AG04450 (cell line): Measurements from ENCODE around the genes B3GALT4 and LEMD2.

- CAGE, long polyA plus RNA: no peak
- RRBS: 0% methylated on average over 1 of the region's 20 CpGs
These were observed 443 bp downstream of the RPS18 start for GRCh38 chr6:33272201-33272835.

DNA sequence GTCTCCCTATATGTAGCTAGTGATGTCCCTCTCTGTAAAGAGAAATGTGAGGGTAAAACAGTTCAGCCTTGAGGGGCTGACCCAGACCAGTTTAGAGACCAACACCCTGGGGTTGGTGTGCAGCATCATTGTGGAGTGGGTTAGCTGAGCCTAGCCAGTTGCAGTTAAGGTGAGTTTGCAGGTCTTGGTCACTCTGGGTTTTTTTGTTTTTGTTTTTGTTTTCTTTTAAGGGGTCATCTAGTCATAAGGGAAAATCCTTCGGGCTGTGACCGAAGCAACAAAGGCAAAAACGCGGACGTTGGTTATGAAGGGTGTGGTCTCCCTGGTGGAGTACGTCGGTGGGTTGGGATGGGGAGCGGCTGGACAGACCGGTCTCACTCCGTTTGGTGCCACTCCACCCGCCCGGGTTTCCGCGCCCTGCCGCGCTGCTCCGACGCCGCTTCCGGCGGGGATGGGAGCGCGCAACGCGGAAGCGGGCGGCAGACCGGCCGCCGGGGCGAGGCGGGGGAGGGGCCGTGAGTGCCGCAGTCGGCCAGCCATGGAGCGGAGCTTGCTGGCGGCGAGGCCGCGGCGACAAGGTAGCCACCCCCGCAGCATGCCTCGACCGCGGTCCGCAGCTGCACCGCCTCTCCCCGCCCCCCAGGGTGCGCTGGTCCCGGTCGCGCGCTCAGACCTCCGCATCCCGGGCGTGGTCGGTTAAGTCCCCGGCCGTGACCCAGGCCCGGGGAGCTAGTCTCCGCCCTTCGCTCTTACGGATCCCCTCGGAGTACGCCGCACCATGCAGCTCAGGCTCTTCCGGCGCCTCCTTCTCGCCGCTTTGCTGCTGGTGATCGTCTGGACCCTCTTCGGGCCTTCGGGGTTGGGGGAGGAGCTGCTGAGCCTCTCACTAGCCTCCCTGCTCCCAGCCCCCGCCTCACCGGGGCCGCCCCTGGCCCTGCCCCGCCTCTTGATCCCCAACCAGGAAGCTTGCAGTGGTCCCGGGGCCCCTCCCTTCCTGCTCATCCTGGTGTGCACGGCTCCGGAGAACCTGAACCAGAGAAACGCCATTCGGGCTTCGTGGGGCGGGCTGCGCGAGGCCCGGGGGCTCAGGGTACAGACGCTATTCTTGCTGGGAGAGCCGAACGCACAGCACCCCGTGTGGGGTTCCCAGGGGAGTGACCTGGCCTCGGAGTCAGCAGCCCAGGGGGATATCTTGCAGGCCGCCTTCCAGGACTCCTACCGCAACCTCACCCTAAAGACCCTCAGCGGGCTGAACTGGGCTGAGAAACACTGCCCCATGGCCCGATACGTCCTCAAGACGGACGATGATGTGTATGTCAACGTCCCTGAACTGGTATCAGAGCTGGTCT is at the start of gene B3GALT4:
B3GALT4 (plus strand) TSS at position 482 of the 1,349 bp plus-strand sequence.
- CAGE, long polyA plus RNA: no peak
- RRBS: 20% methylated on average over 37 of the region's 100 CpGs

- CAGE, long polyA plus RNA: no peak
- RRBS: no CpG with 5 or more reads among the region's 16 CpGs
These were observed 1.7 kb downstream of the TAPBP start for GRCh38 chr6:33312095-33312693.

- CAGE, long polyA plus RNA: no peak
- RRBS: no CpG with 5 or more reads among the region's 17 CpGs
These were observed 1.2 kb downstream of the TAPBP start for GRCh38 chr6:33312694-33313128.

GRCh38 chr6:33314841-33315546 is 1.1 kb upstream of the TAPBP start:
- CAGE, long polyA plus RNA: no peak
- RRBS: 45% methylated on average over 12 of the region's 43 CpGs

DNA sequence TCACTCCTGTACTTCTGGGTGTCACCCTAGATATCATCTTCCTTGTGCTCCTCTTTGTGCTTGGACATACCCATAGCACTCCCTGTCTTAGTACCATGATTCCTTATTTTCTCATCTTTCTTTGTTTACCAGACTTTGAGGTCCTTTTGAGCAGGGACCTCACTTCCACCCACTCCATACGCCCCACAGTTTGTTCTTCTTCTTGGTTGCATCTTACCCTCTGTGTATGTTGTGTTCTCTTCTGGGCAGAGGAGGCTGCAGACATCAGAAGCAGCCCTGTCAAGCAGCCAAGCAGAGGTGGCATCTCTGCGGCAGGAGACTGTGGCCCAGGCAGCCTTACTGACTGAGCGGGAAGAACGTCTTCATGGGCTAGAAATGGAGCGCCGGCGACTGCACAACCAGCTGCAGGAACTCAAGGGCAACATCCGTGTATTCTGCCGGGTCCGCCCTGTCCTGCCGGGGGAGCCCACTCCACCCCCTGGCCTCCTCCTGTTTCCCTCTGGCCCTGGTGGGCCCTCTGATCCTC is 6.1 kb upstream of the PHF1 start:
- CAGE, long polyA plus RNA: no peak
- RRBS: 82% methylated on average over 5 of the region's 11 CpGs

DNA sequence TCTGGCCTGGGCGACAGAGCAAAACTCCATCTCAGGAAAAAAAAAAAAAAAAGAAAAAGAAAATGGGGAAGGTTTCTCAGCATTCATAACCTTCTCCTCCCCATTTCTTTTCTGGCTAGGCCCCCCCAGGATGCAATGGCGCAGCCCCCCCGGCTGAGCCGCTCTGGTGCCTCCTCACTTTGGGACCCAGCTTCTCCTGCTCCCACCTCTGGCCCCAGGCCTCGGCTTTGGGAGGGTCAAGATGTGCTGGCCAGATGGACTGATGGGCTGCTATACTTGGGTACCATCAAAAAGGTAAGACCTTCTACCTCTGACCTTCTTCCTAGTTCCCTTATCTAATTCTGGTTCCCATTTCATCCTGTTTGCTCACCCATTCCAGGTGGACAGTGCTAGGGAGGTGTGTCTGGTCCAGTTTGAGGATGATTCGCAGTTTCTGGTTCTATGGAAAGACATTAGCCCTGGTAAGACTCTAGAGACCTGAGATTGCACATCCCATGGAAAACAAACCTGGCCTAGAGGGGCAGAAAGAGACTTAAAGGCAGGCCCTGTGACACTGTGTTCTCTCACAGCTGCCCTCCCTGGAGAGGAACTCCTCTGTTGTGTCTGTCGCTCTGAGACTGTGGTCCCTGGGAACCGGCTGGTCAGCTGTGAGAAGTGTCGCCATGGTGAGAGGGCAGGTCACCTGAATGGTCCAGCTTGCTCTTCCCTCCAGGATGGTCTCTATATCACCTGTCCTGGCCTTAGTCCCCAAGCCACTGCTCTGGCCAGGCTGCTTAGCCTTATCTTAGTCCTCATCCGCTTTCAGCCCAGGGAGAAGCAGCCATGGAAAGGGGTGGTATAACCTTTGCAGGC is 1.5 kb downstream of the PHF1 start:
- CAGE, long polyA plus RNA: no peak
- RRBS: no CpG with 5 or more reads among the region's 10 CpGs

DNA sequence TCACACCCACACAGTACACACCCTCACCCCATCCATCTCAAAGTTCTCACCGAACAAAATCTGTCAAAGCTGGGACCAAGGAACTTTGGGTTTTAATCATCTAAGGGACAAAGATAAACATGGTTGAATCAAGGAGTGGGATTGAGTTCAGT is 1.2 kb downstream of the CUTA start:
- CAGE, long polyA plus RNA: no peak
- RRBS: no CpG with 5 or more reads among the region's 1 CpG

GRCh38 chr6:33610591-33612023 is 10.0 kb upstream of the ITPR3 start:
- CAGE, long polyA plus RNA: no peak
- RRBS: no CpG with 5 or more reads among the region's 26 CpGs

GRCh38 chr6:33613551-33614304 is 7.4 kb upstream of the ITPR3 start:
- CAGE, long polyA plus RNA: no peak
- RRBS: no CpG with 5 or more reads among the region's 12 CpGs

DNA sequence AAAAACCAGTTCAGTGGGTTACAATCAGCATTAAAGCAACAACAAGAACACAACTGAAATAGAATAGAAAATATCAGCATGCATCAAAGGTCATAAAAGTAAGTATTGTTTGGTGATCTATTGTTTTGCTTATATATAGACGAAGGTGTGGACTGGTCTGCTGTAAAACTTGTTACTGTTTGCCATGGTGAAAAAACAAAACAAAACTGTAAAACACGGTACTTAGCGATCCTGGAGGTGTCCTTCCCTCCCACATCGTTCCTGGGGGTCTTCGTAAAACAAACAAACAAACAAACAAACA is 1.3 kb upstream of the ITPR3 start:
- CAGE, long polyA plus RNA: no peak
- RRBS: no CpG with 5 or more reads among the region's 5 CpGs

GRCh38 chr6:33655558-33656015 is 34.5 kb downstream of the ITPR3 start:
- CAGE, long polyA plus RNA: no peak
- RRBS: no CpG with 5 or more reads among the region's 10 CpGs

- CAGE, long polyA plus RNA: no peak
- RRBS: 81% methylated on average over 6 of the region's 26 CpGs
These were observed 37.6 kb downstream of the ITPR3 start for GRCh38 chr6:33658460-33659289.

DNA sequence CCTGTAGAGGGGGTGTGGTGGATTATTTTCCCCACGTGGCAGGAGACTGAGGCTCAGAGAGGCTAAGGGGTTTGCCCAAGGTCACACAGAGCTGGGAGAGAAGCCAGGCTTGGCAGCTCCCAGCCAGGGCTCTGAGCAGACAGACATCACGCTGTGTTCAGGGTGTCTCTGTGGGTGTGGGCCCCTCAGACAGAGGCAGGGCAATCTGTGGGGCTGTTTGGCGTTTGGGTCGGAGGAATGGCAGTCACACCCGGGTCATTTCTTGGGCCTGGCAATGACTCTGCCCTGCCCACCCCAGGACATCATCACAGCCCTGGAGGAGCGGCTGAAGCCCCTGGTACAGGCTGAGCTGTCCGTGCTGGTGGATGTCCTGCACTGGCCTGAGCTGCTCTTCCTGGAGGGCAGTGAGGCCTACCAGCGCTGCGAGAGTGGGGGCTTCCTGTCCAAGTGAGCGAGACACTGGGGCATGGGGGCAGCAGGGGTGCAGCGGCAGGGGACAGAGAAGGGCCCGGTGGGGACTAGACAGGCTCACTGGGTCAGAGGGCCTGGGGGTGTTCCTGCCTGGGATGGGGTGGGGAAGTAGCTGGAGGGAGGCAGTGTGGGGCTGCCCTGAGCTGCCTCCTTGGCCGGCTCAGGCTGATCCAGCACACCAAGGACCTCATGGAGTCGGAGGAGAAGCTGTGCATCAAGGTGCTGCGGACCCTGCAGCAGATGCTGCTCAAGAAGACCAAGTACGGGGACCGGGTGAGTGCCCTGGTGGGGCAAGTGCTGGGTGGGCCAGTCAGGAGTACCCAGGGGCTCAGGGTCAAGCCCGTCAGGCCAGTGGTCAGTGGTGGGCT is 27.6 kb downstream of the UQCC2 start:
- CAGE, long polyA plus RNA: no peak
- RRBS: no CpG with 5 or more reads among the region's 18 CpGs

DNA sequence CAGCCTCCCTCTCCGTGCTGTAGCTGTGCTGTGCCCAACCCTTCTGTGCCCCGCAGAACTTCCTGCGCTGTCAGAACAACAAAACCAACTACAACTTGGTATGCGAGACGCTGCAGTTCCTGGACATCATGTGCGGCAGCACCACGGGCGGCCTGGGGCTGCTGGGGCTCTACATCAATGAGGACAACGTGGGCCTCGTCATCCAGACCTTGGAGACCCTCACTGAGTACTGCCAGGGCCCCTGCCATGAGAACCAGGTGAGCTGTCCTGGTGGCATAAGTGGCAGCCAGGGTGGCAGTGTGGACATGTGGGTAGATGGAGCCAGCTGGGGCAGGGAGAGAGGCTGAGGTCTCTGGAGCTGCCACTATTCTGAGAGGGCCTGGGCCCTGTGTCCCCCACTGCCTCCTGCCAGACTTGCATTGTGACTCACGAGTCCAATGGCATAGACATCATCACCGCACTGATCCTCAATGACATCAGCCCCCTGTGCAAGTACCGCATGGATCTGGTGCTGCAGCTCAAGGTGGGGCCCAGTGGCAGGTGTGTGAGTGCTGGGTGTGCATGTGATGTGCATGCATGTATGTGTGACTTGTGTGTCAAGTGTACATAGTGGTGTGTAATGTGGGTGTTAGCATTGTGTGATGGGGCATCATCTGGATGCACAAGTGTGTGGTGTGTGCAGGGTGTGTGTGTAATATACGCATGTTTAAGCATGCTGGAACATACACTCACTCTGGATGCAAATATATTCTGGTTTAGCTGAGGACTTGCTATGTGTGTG is 25.3 kb downstream of the UQCC2 start:
- CAGE, long polyA plus RNA: no peak
- RRBS: no CpG with 5 or more reads among the region's 14 CpGs

- CAGE, long polyA plus RNA: no peak
- RRBS: no CpG with 5 or more reads among the region's 13 CpGs
These were observed 765 bp downstream of the UQCC2 start for GRCh38 chr6:33710654-33711216.

DNA sequence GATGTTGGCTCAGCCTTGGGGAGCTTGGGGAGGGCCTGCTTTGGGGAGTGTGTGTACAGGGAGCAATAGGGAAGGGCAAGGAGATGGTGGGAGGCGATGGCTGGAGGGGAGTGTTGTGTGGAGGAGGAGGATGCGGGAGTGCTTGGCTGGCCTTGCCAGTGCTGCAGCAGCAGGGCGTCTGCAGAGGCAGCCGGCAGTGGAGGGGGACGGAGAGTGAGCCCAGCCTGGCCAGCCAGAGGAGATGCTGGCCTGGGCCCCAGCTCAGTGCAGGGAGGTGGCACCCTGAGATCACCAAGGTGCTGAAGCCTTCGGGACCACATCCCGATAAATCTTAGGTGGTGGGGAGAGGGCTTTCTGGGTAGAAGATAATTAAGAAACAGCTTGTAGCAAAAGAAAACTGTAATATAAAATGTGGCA is 3.8 kb downstream of the IP6K3 start:
- CAGE, long polyA plus RNA: no peak
- RRBS: no CpG with 5 or more reads among the region's 7 CpGs

GRCh38 chr6:33771649-33772329 is 17.1 kb downstream of the LEMD2 start:
- CAGE, long polyA plus RNA: no peak
- RRBS: 2% methylated on average over 10 of the region's 36 CpGs

DNA sequence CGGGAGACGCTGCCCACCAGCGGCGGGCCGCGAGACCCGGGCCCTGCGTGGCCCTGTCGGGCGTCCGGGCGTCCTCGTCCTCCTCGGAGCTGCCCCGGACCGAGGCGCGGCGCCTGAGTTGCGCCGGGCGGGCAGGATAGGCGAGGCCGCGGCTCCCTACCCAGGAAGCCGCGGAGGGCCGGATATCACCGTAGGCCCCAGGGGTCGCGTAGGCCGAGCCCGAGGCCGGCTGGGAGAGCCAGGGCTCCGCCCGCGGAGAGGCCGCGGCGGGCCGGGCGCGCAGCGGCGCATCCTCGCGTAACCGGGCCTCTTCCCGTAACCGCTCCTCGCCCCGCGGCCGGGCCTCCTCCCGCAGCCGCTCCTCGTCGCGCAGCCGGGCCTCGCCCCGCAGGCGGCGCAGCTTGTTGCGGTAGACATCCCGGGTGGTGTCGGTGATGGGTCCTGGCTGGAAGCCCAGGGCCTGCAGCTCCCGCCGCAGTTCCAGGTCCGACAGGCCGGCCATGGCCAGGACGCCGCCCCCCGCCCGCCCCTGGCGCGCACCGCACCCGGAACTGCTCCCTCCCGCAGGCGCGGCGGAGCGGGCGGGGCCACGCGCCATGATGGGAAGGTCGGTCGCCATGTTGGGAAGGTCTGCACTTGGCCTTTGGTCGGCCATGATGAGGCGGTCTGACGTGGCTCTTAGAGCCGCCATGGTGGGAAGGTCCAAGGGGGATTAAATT is at the start of gene LEMD2:
LEMD2 (minus strand) TSS at position 516 of the 719 bp plus-strand sequence.
- CAGE, long polyA plus RNA: no peak
- RRBS: 2% methylated on average over 54 of the region's 93 CpGs

DNA sequence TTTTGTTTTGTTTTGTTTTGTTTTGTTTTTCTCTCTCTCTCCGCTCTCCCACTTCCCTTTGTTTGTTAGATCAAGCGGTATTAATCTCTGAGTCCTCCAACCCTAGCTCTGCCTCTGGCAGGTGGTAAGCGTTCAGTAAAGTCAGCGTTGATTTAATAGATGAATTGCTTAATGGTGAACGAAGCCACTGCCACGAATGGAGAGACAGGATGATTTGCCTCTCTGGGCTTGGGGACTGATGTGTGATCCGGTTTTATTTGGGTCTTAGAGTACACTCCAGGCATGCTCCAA is 349 bp upstream of the LEMD2 start:
- CAGE, long polyA plus RNA: no peak
- RRBS: no CpG with 5 or more reads among the region's 7 CpGs